ENCODE results near the genes STK17B, ANKRD44 and HSPD1.

DNA sequence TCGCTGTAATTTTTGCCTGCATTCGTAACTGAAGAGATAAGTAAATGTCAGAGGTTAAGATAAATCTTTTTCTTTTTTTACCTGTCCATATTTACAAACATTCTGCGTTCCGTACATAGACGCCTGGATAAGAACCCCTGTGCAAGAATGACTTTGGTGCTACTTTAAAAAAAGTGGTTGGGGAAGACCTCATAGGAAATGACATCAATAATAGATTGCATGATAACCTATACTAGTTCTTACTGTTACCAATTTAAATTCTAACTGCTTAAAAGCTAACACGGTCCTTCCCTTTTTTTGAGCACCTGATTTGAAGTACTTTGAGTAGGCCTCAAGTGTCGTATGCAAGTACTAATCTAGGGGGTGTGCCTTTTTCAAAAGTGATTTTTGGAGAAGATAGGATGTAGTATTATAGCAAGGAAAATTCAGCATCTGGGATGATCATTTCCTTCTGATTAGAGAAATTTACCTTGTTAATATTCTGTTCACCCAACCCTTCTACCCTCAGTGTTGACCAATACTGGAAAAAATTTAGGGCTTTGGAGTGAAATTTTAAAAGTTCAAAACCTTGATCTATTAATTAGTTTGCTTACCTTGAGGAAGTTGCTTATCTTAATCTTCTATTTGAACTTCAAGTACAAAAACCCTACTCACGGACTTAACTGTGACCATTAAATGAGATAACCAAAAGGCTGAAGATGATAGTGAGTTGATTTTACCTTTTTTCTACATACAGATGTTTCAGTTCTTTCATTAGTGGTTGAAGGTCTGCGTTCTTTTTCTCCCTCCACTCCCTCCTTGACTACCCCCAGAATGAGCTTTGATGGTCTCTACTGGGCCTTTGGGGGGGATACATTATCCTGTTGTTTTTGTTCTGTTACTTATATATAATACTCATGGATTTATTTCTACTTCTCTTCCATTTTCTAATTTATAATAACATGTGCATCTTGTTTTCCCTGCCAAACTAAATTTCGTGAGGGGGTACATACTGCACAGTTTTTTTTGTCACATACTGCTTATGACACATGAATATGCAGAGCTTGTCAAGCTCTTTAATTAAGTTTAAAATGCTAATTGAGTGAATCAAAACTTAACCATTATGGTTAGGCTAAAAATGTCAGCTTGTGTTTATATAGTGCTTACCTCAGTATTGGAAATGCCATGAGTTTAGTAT, 2.4 kb downstream of the SLC39A10 start:
- PRO-cap: bidirectional peak, plus-strand start at position 263 of the sequence, minus-strand start at position 141 of the sequence

DNA sequence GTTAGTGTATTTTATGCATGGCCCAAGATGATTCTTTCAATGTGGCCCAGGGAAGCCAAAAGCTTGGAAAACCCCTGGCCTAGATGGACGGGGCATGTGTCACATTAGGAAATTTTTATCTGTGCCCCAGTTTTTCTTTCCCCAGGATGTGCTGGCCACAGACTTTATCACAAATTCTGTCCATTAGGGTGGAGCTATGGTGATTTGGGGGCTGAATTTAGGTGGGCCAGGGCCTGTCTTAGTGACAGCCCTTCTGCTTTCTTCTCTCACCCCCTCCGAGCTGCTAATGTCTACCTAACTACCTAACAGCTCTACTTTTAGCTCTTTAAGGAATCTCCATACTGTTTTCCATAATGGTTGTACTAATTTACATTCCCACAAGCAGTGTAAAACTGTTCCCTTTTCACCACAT, 8.7 kb upstream of the DNAH7 start:
- PRO-cap: no peak

DNA sequence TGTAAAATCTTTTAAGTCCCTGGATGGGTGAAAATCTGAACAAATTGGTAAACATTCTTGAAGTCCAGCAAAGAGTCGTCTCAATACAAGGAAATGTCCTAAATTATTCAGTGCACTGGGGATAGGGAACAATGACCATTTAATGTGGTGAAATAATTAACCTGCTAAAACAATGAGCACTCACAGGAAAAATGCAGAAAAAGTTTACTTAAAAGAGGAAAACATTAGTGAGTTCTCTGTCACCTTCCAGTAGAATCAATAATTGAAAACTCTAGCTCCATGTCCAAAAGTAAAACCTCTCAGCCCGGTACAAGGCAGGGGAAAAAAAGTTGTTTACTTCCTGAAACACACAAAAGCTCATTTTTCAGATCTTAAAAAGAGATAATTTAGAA, 44.3 kb upstream of the DNAH7 start:
- PRO-cap: no peak

DNA sequence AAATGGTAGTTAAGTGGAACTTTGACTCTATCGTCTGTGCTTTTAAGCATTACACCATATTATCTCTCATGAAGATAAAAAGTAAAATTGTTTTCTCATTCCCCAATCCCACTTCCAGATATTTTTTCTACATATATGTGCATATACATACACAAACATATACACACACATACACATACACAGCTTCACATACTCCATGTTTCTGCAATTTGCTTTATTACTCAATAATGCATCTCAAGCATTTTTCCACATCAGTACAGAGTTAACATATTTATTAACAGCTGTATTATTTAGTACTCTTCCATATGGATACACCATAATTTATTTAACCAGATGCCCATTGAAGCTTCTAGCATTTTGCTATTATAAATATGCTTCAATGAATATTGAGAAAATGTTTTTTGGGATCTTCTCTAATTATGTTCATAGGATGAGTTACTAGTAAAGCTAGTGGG, 33.3 kb downstream of the STK17B start:
- PRO-cap: no peak

DNA sequence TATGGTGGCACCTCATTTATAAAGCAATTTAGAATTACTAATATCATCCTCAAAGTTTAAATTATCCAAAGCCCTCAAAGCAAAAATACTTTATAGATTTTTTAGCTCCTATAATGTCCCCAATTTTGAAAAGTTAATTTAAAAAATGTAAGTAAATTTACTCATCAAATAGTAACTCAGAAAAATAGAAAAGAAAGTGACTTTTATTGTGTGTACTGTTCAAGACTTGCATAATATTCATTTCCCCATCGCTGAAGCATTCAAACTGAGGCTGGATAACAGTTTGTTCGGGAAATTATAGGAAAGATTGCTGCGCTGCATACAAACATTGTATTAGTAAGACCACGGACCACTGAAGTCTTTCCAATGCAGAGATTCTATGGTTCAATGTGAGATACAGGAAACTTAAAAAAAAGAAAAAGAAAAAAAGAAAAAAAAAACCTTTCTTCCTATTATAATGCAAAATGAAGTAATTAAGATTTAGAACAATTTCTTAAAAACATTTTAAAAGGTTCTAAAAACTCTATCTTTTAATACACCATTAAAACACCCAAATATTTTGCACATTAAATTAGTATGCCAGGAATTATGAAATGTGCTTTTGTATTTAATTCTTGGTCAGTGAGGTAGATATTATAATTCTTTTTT, 10.4 kb downstream of the STK17B start:
- PRO-cap: no peak

- PRO-cap: no peak
Measured at GRCh38 chr2:196168098-196168415, 3.3 kb downstream of the STK17B start.

GRCh38 chr2:196171013-196171995, at the start of gene STK17B:
Gene STK17B (minus strand): TSS chr2:196171578.
- PRO-cap: bidirectional peak, plus-strand start at chr2:196171735, minus-strand start at chr2:196171578

GRCh38 chr2:196640140-196640712, 711 bp downstream of the CCDC150 start:
- PRO-cap: no peak

DNA sequence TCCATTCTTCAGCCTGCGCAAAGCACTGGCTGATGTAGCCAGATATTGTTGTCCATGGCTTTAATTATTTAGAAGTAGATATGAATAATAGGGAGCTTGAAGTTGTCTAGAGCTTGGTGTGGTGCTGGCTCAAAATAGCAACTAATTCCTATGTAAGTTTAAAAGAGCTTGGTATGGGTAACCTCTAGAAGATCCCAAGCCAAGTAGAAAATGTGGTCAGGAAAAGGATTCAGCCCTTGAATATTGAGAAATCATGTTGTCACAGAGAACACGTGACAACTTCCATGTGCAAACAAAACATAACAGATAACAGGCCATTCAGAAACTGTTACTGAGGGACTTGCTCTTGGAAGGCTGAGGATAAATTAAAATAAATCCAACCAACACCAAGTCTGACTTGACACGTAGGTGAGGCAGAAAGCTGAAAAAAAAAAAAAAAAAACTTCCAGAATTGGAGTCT, 33.5 kb upstream of the PGAP1 start:
- PRO-cap: no peak

GRCh38 chr2:196987606-196988516, 61.4 kb upstream of the PGAP1 start:
- PRO-cap: unidirectional peak, minus-strand start at chr2:196987730; bidirectional peak, plus-strand start at chr2:196988135, minus-strand start at chr2:196988010

- PRO-cap: no peak
Measured at GRCh38 chr2:197077523-197077907, 151.0 kb upstream of the PGAP1 start.

- PRO-cap: no peak
Measured at GRCh38 chr2:197141538-197142259, 168.9 kb downstream of the ANKRD44 start.

DNA sequence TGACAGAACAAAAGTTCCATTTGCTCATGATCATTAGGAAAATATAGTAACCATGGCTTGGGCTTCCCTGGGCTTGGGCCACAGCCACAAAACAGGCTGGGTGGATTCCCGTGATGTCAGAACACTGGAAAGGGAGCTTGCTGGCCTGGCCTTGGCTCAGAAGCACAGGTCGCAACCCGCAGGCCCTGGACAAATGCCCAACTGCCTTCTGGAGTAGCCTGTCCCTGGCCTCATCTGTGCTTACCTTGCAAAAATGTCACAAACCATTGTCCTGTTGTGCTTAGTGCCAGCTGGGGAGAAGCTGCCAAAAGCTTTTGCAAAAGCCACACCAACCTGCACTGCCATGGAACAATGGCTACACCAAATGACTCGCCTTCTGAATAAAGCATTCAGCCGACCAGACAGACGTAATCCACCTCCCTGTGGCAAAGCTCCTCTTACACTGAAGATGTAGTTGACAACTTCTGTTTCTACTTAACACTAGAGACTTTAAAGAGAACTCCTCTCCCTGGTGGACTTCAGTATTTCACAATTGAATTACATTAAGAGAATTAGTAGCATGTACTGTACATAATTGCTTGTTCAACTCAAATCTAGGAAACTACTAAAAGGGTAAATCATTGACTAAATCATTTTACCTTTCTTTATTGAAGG, 125.5 kb downstream of the ANKRD44 start:
- PRO-cap: no peak

- PRO-cap: no peak
Measured at GRCh38 chr2:197279711-197280571, 30.6 kb downstream of the ANKRD44 start.

DNA sequence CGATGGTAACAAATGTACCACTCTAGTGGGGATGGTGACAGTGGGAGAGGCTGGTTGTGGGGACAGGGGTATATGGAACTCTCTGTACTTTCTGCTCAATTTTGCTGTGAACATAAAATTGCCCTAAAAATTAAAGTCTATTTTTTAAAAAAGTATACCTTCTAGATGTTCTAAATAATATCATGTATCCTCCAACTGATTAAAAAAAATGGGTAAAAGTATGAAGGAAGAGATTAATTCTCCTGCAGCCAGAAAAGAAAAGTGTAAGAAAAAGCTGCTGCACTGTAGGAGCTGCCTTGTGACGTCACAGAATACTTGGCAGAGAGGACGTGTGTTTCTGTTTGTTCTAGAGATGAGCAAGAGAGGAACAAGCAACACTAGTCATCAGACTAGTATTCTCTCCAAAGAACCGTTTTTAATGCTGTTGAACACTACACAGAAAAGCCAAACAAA, 23.4 kb downstream of the ANKRD44 start:
- PRO-cap: unidirectional peak, plus-strand start at position 349 of the sequence

- PRO-cap: no peak
Measured at GRCh38 chr2:197309388-197309609, 1.3 kb downstream of the ANKRD44 start.

GRCh38 chr2:197310546-197310952, at the start of gene ANKRD44:
Gene ANKRD44 (minus strand): TSS chr2:197310780.
- PRO-cap: bidirectional peak, plus-strand start at chr2:197310613, minus-strand start at chr2:197310475; bidirectional peak, plus-strand start at chr2:197310828, minus-strand start at chr2:197310787

DNA sequence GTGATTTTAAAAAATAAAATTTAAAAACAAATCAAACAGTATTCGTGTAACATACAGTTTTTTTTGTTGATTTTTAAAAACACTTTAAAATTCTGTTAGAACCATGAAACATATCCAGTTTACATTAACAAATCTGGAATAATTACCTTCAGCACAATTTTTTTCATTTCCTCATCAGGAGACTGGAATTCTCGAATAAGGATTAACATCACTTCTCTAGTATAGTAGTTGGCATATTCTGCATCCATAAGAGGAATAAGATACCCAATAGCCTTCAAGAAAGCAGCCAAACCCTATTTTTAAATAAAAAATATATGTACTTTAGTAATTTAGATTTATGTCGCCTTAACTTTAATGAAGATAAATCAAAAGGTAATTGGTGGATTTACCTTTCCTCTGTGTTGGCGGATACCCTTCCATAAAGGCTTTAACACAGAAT, 33.2 kb downstream of the SF3B1 start:
- PRO-cap: no peak

- PRO-cap: no peak
Measured at GRCh38 chr2:197450295-197450765, 3.0 kb upstream of the COQ10B start.

GRCh38 chr2:197499683-197500501, at the start of gene HSPD1:
Gene HSPD1 (minus strand): TSS chr2:197499840.
- PRO-cap: bidirectional peak, plus-strand start at chr2:197500358, minus-strand start at chr2:197499893